A673 (cell line): ENCODE data around the gene FGGY.

GRCh38 chr1:56574814-56575013 lies 4.6 kb downstream of the PLPP3 start:
- PRO-cap = no peak

DNA sequence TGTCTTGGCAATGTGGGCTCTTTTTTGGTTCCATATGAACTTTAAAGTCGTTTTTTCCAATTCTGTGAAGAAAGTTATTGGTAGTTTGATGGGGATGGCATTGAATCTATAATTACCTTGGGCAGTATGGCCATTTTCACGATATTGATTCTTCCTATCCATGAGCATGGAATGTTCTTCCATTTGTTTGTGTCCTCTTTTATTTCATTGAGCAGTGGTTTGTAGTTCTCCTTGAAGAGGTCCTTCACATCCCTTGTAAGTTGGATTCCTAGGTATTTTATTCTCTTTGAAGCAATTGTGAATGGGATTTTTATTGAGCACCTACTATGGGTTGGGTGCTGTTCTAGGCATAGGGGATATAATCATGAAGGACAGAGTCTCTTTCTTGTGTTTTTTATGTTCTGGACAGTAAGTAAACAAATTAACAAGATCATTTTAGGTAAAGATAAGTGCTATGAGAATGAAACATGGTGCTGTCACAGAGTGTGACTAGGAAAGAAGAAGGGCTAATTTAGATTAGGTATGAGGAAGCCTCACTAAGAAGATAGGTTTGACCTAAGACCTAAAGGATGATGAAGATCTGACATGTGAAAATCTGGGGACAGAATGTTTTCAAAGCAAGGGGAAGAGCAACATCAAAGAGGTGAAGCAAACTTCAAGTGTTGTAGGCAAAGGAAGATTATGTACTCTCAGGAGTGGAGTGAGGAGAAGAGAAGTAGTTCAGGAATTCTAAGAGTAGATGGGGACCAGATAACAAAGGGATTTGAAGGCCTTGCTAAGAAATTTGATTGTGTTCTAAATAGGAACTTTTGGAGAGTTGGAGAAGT lies 36.9 kb downstream of the PRKAA2 start:
- PRO-cap = no peak

- PRO-cap = no peak
Measured at GRCh38 chr1:56905529-56906063, 51.0 kb downstream of the C8A start.

GRCh38 chr1:56963298-56964290 lies 2.2 kb downstream of the C8B start:
- PRO-cap = no peak

GRCh38 chr1:57129835-57130113 lies 164.0 kb upstream of the C8B start:
- PRO-cap = no peak

DNA sequence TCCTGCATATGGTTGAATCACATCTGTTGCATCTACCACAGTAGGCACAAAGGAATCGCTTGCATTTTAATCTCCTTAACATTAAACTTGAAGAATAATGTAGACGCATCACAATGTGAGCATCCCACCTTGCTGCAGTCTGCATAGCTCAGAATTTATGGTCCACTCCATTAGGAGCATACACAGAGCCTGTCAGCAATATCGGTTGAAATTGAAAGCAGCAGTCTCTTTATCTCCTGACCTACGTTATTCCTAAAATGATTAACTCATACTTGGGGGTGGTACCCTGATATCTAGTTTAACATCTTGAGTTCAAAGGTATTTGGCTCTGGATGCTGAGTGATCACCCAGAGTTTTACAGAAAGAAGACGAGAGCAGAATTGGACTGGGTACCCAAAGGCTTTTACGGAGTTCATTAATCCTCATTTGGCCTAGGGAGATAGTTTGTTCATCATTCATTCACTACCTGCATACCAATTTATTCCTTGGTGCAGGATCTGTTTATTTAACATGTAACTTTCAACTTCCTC lies 188.1 kb downstream of the DAB1 start:
- PRO-cap = no peak

- PRO-cap = no peak
Measured at GRCh38 chr1:57957421-57957923, 533.6 kb upstream of the DAB1 start.

- PRO-cap = no peak
Measured at GRCh38 chr1:58480539-58481108, 65.9 kb downstream of the OMA1 start.

DNA sequence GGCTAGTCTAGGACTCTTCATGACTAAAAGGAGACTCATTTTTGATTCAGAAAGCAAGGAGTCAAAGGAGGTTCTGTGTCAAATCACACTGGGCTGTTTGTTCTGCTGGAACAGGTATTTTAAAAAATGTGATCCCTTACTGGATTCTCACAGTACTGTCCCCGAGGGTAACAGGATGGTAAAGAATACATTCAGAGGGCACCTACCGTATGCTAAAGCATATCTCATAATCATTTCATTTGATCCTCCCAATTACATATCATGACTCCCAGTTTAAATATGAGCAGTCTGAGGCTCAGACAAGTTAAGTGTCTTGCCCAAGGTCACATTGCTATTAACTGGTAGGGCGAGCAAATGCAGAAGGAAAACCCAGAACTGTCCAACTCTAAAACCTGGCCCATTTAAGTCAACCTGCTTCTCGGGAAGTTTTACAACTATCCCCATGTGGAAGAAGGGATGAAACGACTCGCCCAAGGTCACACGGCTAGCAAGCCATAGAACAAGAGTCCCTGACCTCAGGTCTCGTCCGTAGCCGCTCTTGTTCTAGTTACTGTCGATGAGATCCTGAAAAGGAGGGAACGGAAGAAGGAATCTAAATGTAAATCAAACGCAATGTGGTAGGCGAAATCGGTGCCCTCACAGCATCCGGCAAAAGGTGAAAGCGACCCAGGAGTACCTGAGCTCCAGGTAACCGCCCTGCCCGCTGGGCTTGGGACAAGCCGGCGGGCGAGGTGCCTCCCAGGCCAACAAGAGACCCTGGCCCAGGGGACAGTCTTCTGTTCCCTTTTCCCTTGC lies 556 bp downstream of the MYSM1 start:
- PRO-cap = no peak

DNA sequence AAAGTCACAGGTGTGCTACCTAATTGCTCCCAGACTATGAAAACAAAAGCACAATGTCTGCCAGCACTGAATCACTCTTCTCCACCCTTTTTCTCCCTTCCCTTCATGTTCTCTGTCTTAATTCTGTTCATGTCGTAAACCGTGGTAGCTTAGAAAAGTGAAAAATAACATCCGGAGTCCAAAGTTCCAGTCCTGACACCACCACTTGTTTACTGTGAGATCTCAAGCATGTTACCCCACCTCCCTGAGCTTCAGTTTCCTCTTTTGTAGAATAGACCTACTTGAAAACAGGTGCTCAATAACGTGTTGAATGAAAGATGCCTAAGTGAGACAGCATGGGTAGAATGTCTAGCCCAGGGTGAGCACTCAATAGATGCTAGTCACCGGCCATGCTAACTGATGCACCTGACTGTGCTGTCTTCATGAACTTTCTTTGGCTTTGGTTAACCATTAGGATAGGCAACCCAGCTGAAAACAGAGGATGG lies 22.2 kb upstream of the JUN start:
- PRO-cap = no peak

DNA sequence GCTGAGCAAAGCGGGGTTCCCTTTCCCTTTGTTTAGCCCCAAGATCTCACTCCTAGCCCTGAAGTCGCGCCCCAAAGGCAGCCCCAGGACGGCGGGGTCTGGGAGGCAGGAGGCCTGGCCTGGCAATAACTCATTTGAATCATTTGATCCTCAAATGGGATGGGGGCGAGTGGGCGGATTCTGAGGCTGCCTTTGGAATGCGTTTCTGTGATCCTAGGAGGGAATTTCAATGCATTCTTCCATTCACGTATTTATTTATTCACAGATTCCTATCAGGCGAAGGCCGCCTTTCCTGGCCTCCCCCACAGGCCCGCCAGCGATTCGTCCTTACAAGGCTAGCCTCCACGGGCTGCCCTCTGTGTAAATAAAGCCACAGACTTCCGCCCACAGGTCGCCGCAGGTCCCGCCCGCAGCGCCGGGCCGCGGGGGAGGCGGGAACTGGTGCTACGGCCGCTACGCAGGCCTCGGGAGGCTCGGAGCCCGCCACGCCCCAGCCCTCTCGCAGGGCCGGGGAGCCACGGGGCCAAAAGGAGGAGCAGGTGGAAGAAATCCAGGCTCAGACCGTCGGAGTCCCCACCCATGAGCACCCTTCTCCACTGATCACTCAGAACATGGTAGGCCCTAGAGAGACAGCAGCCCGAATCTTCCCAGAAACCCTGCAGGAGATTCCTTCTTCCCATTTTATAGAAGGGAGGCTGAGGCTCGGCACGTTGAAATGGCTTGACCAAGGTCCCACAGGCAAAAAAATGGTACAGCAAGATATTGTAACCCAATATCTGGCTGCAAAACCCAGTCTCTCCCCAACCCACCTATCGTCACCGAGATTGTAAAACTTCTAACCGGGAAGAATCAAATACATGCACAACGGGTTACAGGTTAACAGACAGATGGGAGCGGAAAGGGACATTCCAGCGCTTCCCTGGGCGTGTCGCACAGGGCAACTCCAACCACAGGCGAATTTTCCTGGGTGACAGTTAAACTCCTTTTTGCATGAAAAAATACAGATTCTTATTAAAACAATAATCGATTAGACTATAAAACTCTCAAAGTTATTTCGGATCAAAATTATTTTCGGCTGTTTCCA lies 31.5 kb upstream of the JUN start:
- PRO-cap = no peak

DNA sequence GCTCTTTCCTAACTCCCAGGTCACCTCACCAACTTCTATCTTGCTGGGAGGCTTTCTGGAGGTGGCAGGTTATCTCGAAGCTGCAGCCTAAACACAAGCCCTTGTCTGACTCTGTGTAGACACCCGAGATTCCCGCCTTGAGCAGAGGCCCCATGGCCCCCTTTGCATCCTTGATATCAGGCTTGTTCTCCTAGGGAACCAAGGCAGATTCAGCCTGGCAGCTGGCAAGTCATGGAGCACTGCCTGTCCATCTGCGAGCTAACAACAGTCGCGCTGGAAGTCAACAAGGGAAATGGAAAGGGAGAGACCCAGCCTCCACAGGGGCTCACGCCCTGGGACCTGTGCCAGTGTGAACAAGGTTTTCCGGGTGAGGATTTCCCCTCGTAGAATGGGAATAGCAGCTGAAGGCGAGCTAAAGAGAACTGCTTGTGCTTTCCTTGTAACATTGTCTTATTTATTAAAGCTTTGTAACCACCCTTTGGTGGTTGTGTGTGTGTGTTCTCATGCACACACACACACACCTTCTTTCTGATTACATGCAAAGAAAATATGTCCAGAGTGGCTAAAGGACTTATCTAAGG lies 109.6 kb upstream of the JUN start:
- PRO-cap = no peak

GRCh38 chr1:58968290-58969141 lies 184.7 kb upstream of the JUN start:
- PRO-cap = no peak

DNA sequence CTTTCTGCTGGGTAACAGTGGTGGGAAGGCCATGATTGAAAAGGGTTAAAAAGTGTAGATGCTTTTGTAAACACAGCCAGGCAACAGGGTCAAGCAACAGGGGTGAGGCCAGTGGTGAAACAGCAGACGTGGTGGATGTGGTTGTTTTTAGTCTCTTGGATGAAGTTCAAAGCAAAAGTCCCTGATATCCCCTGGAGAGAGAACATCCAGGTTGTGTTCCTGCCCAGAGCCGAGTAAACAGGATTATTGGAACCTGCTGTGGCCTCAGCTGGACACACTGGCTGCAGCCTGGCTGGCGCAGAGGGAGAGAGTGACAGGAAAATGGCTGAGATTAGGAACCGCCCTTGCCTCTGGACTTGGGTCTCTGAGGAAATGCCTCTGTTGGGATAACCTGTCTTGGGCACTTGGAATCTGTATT lies 198.7 kb upstream of the JUN start:
- PRO-cap = no peak

DNA sequence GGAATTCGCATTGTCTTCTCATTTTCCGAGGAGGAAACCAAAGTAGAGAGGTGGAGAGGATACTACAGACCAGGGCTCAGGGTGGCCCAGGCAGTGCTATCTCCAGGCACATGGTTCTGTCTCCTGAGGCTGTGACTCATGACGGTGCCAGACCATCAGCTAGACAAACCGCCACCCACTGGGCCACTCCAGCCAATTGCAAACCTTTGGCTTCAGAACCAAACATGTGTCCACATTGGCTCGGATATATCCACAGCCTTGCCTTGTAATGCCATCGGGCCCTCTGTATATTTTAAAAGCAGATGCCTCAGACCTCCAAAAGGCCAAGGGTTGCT lies 224.8 kb upstream of the JUN start:
- PRO-cap = no peak

GRCh38 chr1:59296187-59297464 lies at the start of gene FGGY:
Gene FGGY, plus strand, starts transcription at chr1:59297094.
- PRO-cap = bidirectional peak, plus-strand start at chr1:59296833, minus-strand start at chr1:59296874; bidirectional peak, plus-strand start at chr1:59297094, minus-strand start at chr1:59296942; unidirectional peak, minus-strand start at chr1:59297260

- PRO-cap = no peak
Measured at GRCh38 chr1:59297829-59298519, 1.1 kb downstream of the FGGY start.

- PRO-cap = no peak
Measured at GRCh38 chr1:59316501-59317024, 19.7 kb downstream of the FGGY start.

GRCh38 chr1:59543169-59543826 lies 246.4 kb downstream of the FGGY start:
- PRO-cap = no peak

DNA sequence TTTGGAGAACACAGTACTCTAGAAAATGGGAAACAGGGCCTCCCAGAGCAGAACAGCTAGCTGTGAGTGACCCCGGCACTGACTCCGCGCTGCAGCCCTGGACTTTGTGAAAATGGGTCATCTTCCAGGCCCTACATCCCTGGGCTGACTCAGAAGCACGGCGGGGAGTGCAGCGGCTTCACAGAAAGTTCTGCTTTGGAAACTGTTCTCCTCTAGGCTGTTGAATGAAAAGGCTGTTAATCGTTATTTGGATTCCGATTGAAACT lies 145.1 kb upstream of the HOOK1 start:
- PRO-cap = no peak